ENCODE measurements around a stretch of chr7.

GRCh38 chr7:66771678-66772174 lies 31.2 kb downstream of the RABGEF1 start:
- PRO-cap, result no peak

DNA sequence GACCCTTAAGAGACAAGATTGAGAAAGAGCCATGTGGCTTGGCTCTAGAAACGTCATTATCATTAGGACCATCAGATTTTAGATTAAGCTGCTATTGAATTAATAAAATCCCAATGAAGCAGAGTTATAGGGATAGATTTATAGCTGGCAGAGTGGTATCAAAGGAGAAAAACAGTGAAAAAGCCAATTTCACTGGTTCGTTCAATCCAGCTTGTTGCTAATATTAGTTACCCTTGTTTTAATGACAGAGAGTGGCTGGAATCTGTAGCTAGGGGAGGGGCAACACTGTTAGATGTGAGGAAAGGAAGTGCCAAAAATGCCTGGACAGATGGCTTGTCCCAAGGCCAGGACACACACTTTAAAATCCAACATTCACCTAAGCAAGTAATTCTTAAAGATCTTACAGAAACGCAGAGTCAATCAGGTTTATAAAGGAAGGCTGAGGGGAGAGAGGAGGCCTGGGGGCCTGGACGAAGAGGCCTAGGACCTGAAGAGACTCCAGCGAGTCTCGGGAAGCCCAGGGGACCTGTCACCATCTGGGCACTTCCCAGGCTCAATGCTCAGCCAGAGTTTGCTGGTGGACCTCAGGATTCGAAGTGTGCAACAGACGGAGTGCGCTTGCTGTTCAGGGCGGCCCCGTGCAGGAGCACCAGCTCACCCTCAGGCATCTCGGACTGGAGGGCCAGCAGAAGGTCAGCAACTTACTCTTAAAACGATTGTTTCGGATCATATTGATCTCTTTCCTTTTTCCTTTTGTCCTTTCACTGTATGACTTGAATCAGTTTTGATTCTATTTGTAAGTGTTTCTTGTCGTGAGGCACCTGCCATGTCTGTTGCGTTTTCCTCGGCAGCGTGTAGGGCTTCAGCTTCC lies 36.7 kb downstream of the TMEM248 start:
- PRO-cap, result no peak

DNA sequence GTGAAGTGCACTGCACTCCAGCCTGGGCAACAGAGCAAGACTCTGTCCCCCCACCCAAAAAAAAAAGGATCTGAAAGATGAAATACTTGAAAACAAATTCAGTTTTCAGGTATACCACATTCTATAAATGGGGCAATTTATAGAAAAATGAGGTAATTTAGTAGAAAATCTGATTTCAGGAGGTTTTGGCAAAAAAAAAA lies 1.7 kb downstream of the SBDS start:
- PRO-cap, result no peak

DNA sequence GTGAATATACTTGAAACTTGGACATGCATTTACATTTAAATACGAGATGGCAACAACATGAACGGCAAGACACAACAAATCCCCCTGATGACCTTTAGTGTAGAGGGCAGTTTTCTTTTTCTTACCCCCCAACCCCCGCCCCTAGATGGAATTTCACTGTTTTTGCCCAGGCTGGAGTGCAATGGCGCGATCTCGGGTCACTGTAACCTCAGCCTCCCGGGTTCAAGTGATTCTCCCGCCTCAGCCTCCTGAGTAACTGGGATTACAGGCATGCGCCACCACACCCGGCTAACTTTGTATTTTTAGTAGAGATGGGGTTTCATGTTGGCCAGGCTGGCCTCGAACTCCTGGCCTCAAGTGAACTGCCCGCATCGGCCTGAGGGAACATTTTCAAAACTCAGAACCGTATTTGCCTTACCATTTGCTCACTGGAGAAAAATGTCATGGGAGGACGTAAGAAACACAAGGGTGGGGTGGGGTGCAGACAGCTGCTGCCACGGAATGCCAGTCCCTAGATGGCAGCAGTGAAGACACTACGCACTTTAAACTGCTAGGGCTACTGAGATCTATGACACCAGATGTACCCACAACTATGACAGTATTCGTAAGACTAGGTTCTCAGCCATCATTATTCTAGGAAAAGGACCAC lies 892 bp downstream of the SBDS start:
- PRO-cap, result unidirectional peak, plus-strand start at position 569 of the sequence

DNA sequence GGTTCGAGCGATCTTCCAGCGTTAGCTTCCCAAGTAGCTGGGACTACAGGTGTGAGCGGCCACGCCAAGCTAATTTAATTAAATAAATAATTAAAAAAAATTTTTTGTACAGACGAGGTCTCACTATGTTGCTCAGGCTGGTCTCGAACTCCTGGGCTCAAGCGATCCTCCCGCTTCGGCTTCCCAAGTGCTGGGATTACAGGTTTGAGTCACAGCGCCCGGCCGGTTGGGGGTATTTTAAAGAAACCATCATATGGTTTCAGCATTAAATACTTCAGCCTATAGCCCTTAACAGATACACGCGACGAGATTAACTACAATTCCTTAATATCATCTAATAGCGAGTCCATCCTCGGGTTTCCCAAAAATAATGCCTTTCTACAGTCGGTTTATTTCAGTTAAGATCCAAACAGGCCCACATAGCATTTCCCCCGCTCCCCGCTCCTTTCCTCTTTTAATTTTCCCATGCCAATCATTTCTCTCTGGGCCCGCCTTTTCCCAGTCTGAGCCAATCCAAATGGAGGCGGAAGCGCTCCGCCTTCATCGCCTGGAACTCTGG lies 427 bp upstream of the TYW1 start:
- PRO-cap, result bidirectional peak, plus-strand start outside the sequence, minus-strand start at position 456 of the sequence

DNA sequence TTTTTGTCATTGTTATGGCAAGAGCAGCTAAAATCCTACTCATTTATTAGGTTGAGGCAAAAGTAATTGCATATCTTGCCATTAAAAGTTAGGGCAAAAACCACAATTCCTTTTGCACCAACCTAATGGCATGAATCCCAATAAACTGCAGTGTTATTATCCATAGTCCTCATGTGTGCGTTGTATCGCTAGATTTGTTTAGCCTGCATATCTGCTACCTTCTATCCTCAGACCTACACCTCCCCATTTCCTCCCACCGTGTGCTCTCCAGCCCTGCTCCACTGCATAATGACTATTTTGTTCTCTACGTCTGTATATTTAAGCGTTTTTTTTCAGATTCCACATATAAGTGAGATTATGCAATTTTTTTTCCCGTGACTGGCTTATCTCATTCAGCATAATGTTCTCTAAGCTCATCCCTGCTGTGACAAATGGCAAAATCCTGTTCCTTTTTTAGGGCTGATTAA lies 1036.2 kb upstream of the AUTS2 start:
- PRO-cap, result no peak

GRCh38 chr7:69412475-69413183 lies 185.6 kb upstream of the AUTS2 start:
- PRO-cap, result no peak

GRCh38 chr7:69755534-69756326 lies 157.5 kb downstream of the AUTS2 start:
- PRO-cap, result no peak

- PRO-cap, result no peak
Measured at GRCh38 chr7:69941141-69941816, 343.0 kb downstream of the AUTS2 start.

- PRO-cap, result no peak
Measured at GRCh38 chr7:69962635-69963083, 364.4 kb downstream of the AUTS2 start.

DNA sequence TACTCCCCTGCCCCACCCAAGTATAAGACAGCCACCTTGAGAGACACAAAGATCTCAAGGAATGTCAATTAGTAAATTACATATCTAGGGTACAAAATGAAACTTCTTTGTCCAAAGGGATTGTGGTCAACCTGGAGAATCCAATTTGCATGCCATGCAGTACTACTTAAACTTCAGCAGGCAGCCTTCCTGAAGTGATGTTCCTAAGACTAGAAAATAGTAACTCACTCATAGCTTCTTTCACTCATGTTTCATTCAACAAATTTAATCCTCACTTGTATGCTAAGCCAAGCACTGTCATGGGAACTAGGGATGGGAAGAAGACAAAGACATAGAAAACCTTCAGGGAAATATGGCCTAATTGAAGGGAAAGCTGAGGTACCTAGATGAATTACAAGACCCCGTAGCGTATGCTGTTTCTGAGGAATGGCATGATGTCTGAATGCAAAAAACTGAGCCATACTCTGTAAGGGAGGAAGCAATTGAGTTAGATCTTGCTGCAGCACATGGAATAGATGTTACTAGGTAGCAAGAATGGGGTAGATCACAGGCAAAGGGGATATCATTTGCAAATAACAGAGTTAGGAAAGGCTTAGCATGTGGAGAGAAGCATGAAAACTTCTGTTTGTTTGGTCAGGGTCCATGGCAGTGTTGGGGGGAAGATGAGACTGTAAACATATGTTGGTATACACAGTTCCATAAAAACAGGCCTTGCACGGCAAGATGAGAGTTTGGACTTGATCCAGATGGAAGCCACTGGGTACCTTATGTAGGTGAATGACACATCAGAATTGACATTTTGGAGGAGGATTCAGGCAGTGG lies 681.8 kb upstream of the GALNT17 start:
- PRO-cap, result no peak

DNA sequence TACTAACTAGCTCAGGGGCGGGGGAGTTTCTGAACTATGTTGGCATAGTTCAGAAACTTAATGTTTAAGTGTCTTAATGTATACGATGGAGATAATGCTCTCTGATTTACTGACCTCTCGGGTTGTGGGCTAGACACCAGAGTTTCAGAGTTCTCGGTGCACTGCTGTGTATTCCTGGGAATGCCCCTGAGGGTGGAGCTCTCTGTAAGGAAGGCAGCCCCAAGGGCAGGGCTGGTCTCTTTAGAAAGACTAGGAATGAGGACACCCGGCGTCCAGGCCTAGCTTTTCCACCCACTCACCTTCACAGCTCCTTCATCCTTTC lies 536.6 kb upstream of the GALNT17 start:
- PRO-cap, result unidirectional peak, plus-strand start at position 243 of the sequence

DNA sequence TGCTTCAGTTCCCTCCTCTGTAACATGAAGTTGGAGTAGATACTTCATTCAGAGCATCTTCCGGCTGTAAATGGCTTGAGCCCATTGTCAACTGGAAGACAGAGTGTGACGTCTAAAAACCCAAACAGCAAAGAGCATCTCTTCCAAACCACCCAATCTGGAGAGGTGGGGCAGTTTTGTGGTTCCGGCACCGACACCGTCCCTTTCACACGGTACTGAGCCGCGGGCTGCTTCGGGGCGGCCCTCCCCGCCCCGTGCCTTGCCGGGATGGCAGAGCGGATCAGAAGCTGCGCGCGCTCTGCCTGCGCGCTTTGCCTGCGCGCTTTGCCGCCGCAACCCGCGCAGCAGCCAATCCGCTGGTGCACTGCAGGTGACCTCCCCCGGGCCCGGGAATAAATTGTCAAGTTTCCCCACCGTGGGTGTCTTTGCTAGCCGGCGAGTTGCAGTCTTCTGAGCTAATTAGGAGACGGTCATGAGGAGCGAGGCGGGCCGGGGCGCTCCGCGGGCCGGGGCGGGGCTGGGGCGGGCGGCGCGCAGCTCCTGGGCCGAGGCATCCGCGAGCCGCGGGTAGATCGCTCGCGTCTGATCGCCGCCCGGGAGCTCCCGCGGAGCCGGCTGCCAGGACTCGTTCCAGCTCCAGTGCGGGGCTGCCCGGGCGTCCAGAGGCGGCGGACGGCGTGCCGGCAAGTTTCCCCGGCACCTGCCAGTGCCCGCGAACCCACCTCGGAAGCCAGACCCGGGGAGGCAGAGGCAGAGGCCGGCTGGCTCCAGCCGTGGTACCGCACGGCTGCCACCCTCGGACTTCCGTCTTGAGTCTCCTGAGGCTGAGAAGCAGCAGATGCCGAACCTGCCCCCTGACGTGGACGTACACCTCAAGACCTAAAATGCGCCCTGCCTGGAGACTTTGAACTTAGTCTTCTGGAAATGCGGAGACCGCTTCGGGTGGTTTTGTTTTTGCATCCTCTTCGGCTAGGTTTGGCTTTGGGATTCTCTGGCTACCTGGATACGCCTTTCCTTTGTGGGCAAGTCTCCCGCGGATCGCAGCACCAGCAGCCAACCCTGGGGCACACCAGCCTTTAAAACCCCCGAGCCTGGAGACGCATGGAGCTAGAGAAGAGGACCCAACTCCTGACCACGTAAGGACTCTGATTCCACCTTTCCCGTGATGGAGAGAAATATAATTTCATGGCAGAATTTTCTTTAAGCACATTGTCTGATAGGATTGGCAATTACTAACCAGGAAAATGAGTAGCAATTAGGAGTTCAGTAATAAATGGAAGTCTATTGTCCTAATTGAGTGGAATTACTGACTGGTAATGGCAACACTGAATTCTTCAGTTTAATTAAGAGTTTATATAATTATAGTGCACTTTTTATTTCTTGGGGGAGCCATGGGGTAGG lies 535.8 kb upstream of the GALNT17 start:
- PRO-cap, result unidirectional peak, plus-strand start at position 422 of the sequence; unidirectional peak, plus-strand start at position 570 of the sequence; bidirectional peak, plus-strand start at position 907 of the sequence, minus-strand start at position 811 of the sequence

DNA sequence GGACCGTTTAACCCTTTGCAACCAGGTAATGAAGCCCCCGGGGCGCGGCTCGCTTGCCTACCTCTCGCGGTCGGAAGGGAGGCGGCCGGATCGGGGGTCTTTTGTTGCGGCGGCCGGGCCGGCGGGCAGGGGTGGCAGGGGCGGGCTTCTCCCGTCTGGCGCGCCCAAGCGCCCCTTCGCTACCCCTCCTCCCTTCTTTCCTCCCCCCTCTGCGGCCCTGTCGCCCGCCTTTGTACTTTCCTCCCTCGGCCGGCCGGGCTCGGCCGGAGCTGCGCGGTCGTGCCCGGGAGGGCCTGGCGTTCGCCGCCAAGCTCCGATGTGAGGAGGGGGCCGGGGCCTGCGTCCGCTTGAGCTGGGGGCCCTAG lies 436.9 kb upstream of the GALNT17 start:
- PRO-cap, result bidirectional peak, plus-strand start at position 248 of the sequence, minus-strand start at position 178 of the sequence

GRCh38 chr7:70787520-70787815 lies 344.5 kb upstream of the GALNT17 start:
- PRO-cap, result no peak

DNA sequence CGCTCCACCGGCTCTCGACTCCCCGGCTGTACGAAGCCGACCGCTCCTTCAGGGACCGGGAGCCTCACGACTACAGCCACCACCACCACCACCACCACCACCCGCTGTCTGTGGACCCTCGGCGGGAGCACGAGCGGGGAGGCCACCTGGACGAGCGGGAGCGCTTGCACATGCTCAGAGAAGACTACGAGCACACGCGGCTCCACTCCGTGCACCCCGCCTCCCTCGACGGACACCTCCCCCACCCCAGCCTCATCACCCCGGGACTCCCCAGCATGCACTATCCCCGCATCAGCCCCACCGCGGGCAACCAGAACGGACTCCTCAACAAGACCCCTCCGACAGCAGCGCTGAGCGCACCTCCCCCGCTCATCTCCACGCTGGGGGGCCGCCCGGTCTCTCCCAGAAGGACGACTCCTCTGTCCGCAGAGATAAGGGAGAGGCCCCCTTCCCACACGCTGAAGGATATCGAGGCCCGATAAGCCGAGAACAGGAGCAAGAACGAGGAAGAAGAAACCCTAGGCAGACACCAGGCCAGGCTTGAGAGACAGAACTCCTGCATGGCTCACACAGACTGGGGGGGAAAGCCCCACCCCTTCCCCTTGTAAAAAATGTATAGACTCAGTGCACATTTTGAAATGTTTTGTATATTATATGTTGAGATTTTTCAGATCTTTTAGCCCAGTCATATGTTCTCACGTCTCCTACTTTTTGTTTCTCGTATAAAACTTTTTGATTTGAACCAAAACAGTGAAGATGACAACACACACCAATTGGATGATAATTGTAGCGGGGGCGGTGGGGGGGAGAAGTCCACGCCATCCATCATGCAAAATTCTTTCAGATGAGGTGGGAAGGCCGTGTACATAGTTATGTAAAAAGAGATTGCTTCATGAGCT lies 341.2 kb upstream of the GALNT17 start:
- PRO-cap, result no peak

GRCh38 chr7:70860777-70861148 lies 271.2 kb upstream of the GALNT17 start:
- PRO-cap, result no peak

- PRO-cap, result no peak
Measured at GRCh38 chr7:71237680-71238395, 105.9 kb downstream of the GALNT17 start.

DNA sequence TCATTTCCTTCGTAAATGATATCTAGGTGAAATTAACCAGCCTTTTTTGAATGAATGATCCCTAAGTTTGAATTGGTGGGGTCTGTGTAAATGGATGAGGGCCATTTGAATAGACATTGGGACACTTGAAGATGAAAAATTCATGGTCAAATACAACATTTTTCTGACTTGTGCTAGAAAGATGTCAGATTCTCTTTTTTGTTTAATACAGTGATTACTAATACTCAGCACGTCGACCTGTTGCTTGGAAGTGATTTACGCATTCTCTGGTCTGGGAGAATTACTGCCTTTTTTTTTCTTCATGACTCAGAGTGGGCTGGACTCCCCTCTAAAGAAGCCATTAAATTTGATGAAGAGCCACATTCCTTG lies 171.4 kb downstream of the GALNT17 start:
- PRO-cap, result no peak

DNA sequence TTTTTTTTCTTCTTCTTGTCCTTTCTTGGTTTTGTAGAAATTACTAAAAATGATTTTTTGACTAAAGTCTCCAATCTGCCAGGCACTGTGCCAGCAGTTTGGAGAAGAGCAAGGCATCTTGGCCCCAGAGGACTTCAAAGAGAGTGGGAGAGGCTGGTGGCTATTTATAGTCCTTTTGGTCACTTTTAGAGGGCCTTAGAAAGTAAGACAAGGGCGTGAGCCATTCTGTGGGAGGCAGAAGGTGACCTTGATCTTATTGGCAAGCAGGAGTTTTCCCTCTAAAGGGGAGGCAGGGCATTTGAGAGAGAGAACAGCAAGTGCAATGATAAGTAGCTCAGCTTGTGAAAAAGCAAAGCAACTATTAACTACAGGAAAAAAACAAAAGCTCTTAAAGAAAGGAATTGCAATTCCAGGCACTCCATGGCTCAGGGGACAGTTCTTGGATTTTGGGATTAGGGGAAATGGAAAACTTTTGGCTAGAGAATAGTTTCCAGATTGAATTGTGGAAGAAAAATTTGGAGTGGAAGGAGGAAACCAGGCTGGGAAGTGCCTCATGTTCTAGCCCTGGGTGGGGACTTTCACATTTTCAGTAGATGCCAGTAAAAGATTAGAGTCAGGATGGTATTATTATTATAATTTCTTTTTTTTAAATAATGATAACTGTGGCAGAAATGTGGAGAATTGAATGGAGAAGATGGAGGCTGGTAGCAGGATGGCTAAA lies 212.1 kb downstream of the GALNT17 start:
- PRO-cap, result no peak

All from mucosa of descending colon (tissue), 1 donor.